Foreskin fibroblast (primary cell): Measurements from ENCODE around the gene TOMT.

DNA sequence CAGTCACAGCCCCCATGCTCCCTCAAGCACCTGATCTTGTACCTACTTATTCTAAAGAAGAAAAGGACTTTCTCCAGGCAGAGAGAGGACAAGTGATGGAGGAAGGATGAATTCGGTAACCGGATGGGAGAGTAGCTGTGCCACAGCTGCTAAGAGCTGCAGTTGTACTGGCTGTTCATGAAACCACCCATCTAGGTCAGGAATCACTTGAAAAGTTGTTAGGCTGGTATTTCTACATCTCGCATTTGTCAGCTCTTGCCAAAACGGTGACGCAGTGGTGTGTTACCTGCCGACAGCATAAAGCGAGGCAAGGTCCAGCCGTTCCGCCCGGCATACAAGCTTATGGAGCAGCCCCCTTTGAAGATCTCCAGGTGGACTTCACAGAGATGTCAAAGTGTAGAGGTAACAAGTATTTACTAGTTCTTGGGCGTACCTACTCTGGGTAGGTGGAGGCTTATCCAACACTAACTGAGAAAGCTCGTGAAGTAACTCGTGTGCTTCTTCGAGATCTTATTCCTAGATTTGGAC, 87.3 kb upstream of the DEFB108B start:
- RRBS = no CpG with 5 or more reads among the region's 14 CpGs

- RRBS = no CpG with 5 or more reads among the region's 12 CpGs
Measured at GRCh38 chr11:72001852-72002786, 3.4 kb downstream of the IL18BP start.

GRCh38 chr11:72100128-72100875, 2.8 kb downstream of the LAMTOR1 start:
- RRBS = no CpG with 5 or more reads among the region's 3 CpGs

DNA sequence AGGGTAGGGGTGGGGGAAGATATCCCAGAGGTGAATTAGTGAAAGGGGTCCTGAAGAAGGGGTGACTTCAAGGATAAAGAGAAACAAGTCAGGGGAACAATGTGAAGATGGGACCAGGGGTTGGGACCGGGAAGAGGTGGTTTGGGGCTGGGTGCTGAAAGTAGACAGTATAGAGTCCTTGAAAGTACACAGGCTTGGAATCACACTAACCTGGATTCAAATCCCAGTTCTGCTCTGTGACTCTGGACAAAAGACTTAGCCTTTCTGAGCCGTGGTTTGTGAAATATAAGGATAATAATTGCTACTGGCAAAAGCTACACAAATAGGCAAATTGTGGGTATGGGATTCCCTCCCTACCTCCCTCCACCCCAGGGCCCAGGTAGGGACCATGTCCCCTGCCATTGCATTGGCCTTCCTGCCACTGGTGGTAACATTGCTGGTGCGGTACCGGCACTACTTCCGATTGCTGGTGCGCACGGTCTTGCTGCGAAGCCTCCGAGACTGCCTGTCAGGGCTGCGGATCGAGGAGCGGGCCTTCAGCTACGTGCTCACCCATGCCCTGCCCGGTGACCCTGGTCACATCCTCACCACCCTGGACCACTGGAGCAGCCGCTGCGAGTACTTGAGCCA, at the start of gene TOMT:
Gene TOMT (plus strand): TSS at position 361 of the 630 bp plus-strand sequence.
- RRBS = 91% methylated on average over 6 of the region's 16 CpGs

DNA sequence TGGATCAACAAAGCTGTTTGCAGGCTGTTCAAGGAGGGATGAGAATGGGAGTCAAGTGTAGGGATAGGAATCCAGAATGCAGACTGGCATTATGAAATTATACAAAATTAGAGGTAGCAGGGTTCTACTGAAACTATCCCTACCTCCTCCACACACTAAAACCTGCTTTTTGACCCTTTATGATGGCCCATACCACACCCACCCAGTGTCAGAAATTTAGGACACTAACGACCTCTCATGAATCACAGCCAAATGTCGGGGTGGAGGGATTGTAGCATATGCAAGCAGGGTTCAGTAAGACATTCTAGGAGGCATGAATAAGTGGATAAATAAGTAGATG, 964 bp downstream of the ANAPC15 start:
- RRBS = no CpG with 5 or more reads among the region's 2 CpGs

DNA sequence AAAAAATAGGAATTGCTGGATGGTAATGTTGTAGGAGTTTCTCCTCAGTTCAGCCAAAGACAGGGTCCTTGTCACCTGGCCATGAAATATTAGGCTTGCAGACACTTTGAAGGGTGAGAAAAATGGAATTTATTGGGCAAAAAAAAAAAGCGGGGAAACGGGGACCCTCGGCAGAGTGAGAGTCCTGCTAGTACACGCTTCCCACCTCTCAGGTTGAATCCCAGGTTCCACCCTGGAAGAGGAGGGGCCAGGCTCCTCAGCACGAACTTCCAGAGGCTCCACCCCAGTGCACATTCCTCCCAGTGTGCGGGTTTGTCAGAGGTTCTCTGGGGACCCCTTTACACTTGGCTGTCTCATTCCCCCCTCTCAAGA, 27.3 kb downstream of the FOLR3 start:
- RRBS = no CpG with 5 or more reads among the region's 6 CpGs

DNA sequence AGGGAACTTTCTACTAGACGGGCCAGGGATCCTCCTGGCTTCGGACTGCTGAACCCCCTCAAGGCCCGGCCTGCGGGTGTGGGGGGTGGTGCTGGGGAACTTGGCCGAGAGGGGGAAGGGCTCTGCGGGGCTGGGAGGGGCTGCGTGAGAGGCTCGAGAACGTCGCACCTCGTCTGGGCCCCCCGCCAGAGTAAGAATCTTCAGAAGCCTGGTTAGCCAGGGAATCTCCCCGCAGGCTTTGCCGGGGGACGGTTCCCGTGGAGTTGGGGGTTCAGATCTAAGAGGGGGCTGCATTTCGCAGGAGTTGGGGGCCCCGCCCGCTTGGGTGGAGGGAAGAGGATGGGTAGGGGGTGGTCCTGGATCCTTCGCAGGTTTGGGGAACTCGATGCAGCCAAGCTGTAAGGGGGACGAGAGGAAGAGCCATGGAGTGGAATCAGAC, 553 bp upstream of the INPPL1 start:
- RRBS = 1% methylated on average over 3 of the region's 22 CpGs

DNA sequence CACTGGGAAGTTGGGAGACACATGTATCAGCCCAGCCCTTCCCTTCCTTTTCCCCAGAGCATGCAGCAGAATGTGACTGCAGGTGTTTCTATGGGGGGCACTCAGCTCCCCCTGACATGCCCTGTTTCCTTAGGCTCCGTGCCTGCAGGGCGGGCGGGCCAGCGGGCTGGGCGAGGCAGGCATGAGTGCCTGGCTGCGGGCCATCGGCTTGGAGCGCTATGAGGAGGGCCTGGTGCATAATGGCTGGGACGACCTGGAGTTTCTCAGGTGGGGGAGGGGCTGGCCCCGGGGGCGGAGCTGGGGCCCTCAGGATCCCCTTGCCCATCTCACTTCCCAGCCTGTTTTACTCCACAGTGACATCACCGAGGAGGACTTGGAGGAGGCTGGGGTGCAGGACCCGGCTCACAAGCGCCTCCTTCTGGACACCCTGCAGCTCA, 6.0 kb downstream of the PHOX2A start:
- RRBS = 43% methylated on average over 2 of the region's 14 CpGs

GRCh38 chr11:72589566-72590168, 84.6 kb downstream of the PDE2A start:
- RRBS = 8% methylated on average over 8 of the region's 27 CpGs

- RRBS = 1% methylated on average over 3 of the region's 13 CpGs
Measured at GRCh38 chr11:72722005-72722827, 30.0 kb downstream of the ARAP1 start.

DNA sequence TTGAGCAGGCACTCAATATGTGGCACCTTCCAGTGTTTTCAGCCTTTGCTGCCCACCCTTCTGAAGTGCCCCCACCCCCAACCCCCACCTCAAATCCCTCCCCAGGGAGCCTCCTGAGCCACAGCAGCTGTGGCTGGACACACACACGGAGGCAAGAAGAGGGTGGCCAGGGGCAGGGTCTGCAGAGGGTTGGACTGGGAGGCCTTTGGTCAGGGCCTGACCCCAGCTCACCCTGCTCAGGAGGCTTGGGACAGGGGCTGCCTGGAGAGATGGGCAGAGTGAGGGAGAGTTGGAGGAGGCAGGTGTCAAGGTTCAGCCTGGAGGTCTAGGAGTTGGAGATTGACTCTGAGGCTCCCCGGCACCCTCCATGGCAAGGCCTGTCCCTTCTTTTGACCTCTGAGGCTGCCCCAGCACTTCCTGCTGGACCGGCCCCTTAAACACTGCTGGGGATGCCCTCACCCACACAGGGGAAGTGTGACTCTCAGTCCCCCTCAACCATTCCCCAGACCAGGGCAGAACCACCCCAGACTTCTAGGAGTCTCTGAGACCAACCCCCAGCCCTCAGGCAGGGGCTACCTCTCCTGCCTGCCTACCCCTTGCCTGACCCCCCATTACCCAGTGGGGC, 8.8 kb downstream of the ARAP1 start:
- RRBS = no CpG with 5 or more reads among the region's 3 CpGs

DNA sequence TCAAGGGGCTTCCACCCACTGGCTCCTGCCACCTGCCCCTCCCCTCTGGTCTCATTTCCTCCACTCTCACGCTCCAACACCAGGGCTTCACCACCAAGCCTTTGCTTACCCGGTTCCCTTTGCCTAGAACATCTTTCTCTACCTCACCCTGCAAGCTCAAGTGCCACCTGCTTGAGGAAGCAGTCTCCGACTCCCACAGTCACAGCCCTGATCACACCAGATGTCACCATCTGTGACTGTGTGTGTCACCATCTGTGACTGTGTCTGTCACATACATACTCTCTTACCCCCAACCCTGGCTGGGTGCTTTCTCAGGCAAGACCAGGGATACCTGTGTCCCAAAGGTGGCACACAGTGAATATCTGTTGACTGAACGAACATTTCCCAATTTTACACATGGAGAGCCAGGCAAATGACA, 8.3 kb downstream of the ARAP1 start:
- RRBS = no CpG with 5 or more reads among the region's 4 CpGs

DNA sequence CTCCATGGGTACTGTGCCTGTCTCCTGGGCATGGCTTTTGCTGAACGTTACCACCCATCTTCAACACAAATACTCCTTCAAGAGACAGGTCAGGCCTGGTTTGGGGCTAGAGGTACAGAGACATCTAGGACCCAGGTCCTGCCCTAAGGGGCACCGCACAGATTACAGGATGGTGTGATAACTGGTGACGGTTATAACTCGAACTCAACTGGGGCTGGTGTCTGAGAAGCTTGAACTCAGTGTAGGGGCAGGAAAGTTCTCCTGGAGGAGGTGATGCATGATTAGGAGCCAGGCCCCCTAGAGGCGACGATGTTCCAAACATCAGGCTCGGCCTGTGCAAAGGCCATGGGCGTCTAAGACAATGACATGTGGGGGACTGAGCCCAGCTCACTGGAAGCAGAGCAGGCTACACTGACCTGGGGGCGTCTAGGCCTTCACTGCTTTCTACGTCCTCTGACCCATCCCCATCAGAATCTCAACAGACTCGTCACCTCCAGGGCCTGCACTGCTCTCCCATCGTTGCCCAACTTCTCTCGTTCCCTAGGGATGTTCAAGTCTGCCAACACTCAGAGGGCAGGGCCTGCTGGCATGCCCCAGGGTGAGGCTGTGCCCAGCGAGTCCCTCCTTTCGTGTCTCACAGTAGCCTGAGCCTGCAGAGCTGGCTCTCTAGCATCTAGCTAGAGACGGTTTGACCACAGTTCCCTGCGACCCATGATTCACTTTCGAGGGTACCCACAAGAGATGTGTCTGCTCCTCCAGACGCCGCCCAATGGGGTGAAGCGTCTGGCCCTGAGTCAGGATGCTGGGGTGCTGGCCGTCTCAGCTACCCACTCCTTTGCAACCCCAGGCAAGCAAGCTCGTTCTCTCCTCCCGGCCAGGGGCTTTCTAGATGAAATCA, 1.2 kb upstream of the ATG16L2 start:
- RRBS = no CpG with 5 or more reads among the region's 24 CpGs

DNA sequence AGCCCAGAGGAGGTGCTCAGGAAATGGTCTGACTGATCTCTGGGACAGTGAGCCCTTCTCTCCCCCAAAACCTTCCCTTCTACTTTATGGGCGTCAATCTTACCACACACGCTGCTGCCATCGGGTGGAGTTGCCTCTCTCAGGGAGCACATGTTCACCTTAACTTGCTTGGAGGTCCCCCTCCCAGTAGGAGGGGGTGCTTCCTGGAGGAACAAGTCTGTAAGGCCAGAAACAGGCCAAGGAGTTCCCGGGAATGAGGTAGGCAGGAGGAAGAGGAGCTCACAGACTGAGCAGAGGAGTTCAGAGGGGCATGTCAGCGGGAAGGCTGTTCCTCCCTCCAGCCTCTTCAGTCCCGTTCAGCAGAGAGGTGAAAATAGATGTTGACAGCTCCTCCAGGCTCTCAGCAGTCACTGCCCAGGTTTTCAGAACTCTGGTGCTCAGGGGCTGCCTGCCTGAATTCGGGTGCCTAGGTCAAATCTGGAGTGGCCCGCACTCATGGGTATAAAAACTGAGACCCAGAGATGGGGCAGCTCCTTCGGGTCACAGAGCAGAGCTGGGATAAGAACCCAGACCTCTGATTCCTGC, 18.1 kb downstream of the ATG16L2 start:
- RRBS = no CpG with 5 or more reads among the region's 9 CpGs

- RRBS = no CpG with 5 or more reads among the region's 11 CpGs
Measured at GRCh38 chr11:73173570-73174452, 31.7 kb upstream of the FCHSD2 start.

DNA sequence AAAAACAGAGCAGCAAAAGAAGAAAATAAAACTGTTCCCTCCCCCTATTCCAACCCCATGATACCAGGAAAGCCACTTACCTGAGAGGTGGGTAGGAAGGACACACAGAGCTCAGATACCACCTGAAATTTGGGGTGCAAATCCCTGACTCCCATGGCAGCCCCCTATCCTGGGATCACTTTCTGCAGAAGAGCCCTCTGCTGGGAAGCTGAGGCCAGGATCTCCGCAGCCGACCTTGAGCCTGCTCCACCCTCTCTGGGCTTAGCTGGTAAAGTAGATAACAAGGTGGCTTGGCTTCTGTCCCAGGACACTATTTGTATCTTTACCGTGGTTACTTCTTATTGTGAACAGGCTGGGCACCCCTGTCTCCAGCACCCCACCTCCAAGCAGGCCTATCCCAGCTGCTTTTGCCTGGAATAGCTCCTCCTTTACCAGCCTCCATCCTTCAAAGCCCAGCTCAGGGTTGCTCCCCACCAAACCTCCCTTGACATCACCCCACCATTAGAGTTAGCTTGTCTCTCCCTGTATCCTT, 35.3 kb upstream of the P2RY2 start:
- RRBS = no CpG with 5 or more reads among the region's 3 CpGs

DNA sequence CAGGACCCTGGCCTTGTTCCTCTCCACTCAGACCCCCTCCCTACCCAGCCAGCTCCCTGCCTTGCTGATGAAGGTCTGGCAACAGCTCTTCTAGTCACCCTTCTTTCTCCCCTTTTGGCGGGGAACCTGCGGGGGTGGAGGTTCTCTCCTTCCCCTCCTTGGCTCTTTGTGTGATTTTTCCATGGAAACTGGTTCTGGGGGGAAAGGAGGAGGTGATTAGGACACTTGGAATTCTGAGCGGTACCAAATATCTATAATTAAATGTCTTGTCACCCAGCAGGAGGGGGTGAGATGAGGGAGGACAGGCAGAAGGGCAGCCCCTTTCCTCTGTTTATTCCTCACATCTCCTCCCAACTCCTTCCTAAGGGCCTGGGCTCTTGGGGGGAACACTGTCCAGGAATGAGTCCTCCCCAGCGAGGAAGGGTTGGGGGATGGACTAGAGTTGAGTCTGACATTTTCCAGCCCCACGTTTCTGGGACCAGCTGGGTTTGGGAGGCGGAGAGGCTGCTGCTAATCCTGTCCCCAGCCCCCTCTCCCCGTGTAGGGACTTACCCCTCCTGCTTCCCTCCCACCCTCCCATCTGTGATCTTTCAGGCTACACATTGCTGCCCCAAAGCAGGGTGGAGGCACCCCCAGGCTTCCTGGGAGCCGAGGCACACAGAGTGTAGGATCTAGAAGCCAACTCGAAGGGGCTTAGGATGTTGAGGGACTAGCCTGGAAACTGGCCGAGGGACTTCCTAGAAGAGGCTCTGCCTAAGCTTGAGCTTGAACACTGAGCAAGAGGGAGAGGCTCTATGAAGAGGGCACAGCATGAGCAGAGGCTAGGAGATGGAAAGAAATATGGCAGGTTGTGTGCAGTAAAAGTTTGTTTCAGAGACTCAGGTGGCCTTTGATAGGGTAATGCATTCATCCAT, 7.5 kb downstream of the ARHGEF17 start:
- RRBS = no CpG with 5 or more reads among the region's 10 CpGs

- RRBS = no CpG with 5 or more reads among the region's 1 CpG
Measured at GRCh38 chr11:73461829-73462046, 85.5 kb downstream of the RELT start.

- RRBS = no CpG with 5 or more reads among the region's 4 CpGs
Measured at GRCh38 chr11:73542331-73543055, 55.4 kb downstream of the FAM168A start.